SUDHL5 (cell line): ENCODE data around the genes HMSD and CCDC102B.

DNA sequence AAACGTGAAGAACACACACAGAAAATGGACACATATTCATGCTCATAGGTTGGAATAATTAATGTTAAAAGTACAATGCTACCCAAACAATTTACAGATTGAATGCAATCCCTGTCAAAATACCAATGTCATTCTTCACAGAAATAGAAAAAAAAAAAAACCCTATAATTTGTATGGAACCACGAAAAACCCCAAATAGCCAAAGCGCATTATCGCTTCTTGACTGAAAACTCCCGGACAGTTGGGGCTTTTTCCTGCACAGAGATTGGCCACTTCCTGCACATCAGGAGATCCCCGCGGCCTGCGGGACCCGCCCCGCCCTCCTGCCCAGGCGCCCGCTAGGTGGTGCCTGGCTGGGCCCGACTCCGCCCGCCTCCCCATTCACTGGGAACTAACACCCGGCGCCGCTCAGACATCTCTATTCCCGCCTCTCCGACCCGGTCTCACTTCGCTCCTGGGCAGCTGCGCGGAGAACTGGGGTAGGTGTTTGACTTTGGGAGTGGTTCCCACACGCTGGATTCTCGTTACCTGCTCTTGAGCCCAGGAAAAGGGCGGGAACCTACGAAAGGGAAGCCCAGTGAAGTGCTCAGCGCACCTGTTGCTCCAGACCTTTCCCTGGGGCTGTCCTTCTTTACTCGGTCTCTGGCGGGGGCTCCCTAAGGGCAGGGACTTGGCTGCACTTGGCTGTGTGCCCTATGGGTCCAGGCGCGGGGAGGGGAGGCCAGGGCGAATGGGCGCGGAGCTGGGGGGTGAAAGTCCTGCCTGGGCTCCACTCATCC, at the start of gene HMSD:
TSS of gene HMSD (plus strand) at position 380 of the 779 bp plus-strand sequence.
- PRO-cap = no peak

- PRO-cap = no peak
These were observed 144.9 kb upstream of the CDH7 start for GRCh38 chr18:65605950-65606297.

DNA sequence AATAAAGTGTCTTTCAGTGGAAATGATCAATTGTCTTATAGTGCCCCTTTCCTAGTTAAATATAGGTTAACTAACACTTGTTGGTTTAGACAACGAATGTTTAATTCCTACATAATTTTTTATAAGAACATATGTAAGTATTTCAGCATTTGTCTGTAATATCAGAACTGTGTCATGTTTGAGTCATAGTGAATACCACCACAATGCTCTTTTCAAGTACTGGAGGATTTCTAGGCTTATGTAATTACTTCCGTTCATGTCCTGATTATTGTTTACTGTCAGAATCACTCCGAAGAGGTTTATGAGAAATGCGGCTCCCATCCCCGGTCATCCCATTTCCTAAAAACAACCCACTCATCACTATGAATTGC, 45.2 kb downstream of the CDH19 start:
- PRO-cap = no peak

GRCh38 chr18:67244138-67244413, 272.4 kb downstream of the DSEL start:
- PRO-cap = no peak

DNA sequence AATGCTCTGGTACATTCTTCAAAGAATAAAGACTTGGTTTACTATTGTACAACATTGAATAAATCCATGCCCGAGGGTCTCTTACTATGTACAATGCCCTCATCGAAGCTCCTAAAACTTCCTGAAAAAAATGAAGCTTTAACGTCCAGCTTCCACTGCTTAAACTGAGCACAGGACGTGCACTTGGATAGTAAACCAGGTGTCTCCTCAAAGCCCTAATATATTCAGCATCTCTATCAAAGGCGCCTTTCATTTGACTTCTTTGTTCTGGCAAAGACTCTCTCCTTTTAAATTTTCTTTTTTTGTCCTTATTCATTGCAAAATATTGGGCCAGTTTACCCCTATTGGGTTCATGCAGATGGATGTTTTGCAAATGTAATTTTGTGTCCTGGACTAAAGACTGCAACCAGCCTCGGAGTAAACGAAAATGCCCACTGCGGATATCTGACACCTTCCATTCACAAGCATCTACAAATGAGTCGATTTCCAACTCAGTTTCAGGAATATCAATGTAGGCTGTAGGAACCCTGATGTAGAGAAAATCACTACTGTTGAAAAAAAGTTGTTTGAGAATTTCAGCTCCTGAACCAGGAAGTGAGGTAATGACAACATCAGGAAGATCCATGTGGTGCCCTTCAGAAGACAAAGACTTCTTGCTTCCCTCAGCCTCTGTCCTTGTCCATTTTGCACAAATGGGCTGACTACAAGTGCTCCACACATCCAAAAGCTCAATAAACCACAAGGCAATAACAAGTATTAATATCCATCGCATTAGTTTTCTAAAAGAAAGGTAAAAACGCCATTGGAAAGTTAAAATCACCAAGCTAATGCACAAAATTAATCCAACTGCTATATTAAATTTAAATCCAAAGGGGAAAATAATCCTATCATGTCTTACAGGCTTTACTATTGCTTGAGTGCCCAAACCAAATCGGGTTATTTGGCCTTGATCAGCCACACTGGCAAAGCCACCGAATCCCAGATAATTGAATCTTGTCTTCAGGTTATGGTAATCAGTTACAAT, 4.8 kb downstream of the DSEL start:
- PRO-cap = no peak

DNA sequence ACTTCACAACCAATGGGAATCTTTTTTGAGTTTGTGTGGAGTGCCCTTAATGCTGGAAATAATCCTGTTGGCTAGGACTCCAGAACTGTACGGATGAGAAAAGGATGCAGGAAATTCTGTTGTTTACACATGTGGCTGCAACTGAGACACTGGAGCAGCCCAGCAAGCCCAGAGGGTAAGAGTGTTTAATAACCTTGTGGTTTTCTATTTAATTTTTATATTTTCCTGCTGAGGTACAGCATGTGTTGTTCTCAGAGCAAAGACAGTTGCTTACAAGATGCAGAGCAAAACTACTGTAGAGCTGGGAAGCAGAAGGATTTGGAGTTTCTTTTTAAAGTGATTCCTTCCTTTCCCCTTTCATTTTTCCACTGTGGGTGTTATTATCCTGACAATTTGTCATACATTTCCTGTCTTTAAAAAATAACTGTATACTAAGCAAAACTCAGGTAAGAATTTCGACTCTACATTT, at the start of gene CCDC102B:
TSS of gene CCDC102B (plus strand) at position 74 of the 469 bp plus-strand sequence.
- PRO-cap = no peak

DNA sequence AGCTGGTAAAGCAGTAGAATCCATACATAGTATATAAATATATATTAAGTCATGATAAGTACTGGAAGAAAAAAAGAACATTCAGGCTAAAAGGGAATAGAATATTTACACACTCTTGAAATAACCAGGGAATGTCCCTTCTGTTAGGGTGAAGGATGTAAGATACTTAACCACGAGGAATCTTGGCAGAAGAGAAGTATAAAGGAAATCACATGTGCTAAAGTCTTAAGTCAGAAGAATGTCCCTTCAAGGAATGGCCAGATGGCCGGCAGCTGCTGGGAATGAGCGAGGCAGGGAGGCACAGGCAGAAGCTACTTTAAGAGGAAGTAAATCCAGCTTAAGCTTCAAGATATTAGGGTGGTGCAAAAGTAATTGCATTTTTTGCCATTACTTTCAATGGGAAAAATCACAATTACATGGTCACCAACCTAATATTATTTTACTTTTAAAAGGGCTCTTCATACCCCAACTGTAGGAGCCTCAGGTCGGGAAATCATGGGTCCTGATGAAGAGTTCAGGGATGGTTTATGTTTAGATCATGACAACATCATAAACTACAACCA, 5.5 kb downstream of the CCDC102B start:
- PRO-cap = no peak

DNA sequence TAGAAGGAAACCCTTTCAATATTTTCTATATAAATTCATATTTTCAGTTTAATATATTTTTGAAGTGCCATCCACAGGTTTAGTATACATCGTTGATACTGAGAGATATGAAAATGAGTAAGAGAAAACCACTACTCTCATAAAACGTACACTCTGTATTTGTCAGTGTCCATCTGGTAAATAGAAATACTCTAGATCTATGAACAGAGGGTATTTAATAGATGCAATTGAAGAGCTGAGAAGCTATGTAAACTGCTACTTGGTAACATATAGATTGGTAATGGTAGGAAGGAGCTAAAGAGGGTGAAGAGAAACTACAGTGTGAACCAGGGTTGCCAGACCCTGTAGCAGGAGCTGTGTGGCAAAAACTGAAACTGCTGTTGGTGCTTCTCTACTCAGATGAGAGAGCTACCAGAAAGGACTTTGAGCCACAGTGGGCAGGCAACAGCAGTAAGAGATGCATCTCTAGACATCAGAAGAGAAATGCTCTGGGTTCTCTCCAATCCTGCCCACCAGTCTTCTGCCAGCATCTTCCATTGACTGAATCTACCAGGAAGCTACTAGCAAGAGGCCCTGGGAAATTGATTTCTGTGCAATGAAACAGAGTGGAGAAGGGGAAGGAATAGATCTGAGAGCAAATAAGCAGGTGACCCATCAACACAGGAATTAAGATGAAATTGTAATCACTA, 187.5 kb downstream of the CCDC102B start:
- PRO-cap = no peak

DNA sequence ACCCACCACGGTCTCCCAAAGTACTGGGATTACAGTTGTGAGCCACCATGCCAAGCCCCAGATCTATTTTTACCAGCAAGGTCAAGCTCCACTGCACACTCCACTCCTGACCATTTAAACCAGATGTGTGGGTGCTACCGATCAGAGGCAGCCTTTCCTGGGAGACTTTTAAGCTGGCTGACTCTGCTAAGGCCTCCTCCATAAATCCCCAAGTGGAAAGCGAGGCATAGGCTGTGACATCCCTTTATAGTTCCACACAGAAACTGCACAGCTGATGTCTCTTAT, 67.6 kb upstream of the CD226 start:
- PRO-cap = no peak

- PRO-cap = no peak
These were observed 798 bp upstream of the SOCS6 start for GRCh38 chr18:70288166-70288327.

- PRO-cap = no peak
These were observed 34.1 kb downstream of the SOCS6 start for GRCh38 chr18:70322805-70323406.

GRCh38 chr18:70431235-70431434, 142.3 kb downstream of the SOCS6 start:
- PRO-cap = no peak

- PRO-cap = no peak
These were observed 499.9 kb downstream of the CBLN2 start for GRCh38 chr18:72044292-72044583.

DNA sequence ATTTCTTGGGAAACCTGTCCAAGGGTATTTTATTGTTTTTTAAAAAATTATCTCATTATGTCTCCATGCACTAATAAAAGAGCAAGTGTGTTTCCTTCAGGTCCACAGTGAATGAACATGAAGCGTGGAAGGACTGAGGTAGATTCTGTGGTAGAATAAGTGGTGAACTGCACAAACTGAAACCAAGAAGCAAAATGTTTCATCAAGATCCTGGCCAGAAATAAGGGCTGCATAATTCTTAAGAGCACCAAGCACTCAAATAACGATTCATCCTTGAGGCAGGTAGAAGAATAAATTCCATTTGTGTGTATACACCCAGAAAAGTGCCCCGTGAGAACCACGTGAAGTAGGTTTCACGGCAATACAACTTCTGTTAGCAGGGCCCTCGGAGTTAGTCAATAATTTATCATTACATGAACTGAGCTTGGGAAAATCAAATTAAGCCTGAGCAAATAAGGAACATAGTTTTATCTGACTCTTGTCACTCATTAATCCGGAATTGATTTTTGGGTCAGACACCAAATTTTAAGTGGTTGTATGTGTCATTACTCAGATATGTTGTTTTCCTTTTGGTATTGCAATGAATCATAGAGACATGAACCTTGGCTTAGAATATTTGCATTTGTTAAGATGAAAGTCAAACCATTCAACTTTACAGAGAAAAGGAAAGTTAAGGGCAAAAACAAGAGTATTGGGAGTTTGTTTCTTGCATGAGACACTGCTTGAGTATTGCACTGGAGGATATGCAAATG, 472.5 kb upstream of the NETO1 start:
- PRO-cap = no peak

DNA sequence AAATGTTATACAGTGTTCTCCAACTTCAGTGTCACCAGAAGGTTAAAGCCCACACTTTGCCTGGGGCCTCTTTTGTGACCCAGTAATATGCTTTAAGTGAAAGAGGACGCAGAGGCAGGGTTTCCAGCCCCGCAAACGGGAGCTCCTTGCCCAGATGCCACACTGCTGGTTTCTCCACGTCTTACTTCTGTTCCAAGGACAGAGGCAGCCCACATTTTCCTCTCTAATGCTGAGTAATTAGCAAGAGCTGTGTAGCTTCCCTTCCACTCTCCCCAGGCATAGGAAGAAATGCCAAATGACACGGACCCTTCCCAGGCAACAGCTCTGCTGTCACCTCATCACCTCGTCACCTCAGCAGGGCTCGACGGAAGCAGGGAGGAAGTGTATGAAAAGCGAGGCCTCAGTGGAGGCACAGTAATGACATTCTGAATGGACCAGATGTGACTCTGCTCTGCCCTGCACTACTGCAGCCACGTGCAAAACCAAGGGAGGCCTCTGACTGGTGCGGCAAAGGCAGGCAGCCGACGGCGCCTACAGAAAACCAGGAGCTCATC, 64.6 kb downstream of the FBXO15 start:
- PRO-cap = no peak

- PRO-cap = no peak
These were observed 24.4 kb downstream of the TIMM21 start for GRCh38 chr18:74172662-74173256.

- PRO-cap = no peak
These were observed 68.3 kb downstream of the TIMM21 start for GRCh38 chr18:74216704-74216925.

DNA sequence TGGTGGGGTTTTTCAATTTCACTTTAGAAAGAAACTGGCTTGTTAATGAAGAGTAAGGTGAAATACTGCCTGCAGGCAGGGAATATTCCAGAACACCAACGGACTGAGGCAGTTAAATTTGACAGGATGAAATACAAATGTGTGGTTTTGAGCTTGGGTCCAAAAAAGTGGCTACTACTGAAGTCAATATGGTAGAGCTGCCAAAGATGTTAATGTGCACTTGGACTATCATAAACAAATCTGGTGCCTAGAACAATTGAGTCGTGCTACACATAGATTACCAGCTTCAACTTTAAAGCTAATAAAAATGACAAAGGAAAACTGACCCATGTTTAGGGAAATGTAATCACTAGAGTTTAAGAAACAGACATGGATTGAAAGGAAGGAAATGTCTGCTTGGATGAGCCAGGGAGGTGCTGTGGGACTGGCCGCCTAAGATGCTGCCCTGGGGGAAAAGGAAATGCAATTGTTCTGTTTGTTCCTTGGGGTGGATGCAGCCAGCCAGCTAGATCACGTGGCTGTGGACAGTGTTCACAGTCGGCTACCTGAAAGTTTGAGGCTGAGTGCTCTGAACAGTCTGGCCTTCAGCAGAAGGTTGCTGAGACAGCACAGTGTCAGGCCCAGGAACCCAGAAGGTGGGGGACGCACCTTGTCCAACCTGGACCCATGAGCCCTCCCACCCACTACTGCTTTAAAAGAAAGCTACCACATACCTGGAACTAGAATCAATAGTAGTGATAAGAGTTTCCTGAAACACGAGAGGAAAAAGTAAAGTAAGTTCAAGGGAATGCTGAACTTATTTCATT, 36.5 kb downstream of the CYB5A start:
- PRO-cap = no peak

GRCh38 chr18:74368635-74369519, 53.2 kb downstream of the C18orf63 start:
- PRO-cap = no peak

DNA sequence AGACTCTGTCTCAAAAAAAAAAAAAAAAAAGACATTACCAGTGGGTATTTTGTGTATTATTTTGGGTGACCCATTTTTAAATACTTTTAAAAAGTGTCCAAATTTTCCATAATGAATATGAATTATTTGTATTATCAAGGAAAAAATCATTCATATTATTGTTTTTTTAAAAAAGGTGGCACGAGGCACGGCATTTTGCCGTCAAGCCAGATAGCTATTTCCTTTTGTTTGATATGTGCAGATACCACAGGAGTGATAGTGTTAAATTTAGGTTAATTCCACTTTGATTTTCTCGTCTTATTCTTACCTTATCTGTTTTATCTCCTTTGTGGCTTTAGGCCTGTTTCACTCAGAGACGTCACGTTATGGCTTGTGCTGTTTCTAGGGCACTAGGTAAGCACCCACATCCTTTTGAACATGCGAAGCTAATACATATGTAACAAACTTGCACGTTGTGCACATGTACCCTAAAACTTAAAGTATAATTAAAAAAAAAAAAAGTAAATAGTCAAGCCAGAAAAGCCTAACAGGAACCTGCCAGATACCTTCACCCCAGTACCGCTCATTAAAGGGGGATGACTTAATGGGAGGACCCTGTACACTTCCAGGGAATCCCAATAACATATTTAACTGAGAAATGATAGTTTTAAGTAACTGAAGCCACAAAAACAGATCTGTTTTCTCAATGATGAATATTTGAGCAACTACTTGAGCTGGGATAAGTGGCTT, 57.8 kb downstream of the C18orf63 start:
- PRO-cap = no peak